Transverse colon (tissue), 4 donors: ENCODE measurements around a stretch of chr3.

DNA sequence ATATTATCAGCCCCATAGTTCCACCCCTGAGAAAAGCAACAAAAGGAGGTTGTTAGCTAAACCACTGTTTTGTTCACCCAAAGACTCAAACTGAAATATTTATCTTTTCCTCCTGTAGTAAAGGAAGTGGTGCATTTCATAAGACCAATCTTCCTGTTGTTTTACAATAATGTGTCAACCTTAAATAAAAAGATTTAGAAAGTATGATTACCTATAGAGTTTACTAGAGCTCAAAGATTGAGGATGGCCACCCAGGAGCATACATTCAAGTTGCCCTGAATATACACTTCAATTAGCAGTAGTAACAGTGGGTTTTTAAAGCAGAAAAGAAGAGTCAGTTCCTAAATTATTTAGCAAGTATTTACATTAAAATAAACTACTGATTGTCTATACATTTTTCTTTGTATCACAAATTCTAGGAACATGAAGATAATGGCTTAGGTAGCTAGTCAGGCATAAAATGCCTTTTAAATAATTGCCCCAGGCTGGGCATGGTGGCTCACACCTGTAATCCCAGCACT, 18.5 kb upstream of the TRMT10C start:
- PRO-cap = no peak
- RAMPAGE, long total RNA, 4 experiments = no peak in any of the 4 experiments

DNA sequence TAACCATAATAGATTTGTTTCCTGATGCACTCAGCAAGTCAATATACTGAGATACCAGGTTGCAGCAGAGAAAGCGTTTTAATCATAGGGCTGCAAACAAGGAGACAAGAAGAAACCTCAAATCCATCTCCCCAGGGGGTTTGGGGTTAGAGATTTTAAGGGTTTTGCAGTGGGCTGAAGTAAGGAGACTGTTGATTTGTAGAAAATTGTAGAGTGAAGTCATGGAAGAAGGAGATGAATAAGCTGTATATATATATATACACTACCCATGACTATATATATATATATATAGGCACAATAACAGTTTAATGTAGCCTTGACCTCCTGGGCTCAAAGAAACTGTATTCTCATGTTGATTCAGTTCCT, 12.7 kb upstream of the TRMT10C start:
- PRO-cap = no peak
- RAMPAGE, long total RNA, 4 experiments = no peak in any of the 4 experiments

DNA sequence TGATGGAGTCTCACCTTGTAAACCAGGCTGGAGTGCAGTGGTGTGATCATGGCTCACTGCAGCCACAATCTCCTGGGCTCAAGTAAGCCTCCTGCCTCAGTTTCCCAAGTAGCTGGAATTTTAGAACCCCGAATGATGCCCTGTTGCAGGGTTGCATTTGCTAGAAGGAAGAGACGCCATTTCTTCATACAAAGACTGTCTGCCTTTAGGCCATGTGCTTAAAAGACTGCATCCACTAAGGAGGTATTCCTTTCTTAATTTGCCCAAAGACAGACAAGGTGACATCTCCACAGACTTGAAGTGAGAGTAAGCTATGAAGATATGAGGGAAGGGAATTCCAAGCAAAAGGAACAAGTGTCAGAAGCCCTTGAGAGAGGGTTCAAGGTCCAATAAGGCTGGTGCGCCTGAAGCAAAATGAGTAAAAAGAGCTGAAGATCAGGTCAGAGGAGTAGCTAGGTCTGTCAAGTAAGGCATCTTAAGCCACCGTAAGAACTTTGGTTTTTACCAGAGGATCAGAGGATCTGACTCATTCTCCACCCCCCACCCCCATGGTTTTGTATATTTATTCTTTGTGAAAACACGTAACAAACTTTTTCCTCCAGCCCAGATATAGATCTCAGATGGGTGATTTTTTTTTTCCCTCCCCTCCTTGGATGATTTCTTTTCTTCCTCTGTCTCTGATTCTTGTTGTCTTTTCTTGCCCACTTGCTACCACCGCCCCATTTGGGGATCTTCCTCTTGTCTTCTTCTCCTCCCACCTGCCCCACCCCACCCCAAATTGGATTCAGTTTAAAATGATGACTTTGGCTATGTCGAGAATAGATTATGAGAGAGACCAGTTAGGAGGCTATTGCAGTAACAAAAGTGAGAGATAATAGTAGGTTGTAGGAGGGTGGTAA, 5.8 kb downstream of the TRMT10C start:
- PRO-cap = no peak
- RAMPAGE, long total RNA, 4 experiments = no peak in any of the 4 experiments

DNA sequence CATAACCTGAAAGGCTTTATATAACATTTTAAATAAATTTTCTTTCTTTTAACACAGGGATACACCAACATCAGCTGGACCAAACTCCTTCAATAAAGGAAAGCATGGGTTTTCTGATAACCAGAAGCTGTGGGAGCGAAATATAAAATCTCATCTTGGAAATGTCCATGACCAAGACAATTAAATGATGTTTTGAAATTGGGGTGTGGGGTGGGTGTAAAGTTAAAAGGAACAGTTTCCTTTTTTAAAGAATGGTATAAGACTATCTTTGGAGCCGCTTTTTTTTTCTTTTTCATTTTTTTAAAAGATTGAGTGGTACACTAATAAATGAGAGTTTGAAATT, 18.6 kb downstream of the PCNP start:
- PRO-cap = no peak
- RAMPAGE, long total RNA, 4 experiments = no peak in any of the 4 experiments

GRCh38 chr3:101639127-101639658, 37.7 kb downstream of the ZBTB11 start:
- PRO-cap = no peak
- RAMPAGE, long total RNA, 4 experiments = no peak in any of the 4 experiments

DNA sequence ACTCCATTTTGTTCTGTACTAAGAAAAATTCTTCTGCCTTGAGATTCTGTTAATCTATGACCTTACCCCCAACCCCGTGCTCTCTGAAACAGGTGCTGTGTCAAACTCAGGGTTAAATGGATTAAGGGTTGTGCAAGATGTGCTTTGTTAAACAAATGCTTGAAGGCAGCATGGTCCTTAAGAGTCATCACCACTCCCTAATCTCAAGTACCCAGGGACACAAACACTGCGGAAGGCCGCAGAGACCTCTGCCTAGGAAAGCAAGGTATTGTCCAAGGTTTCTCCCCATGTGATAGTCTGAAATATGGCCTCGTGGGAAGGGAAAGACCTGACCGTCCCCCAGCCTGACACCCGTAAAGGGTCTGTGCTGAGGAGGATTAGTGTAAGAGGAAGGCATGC, 5.4 kb upstream of the RPL24 start:
- PRO-cap = no peak
- RAMPAGE, long total RNA, 4 experiments = no peak in any of the 4 experiments

DNA sequence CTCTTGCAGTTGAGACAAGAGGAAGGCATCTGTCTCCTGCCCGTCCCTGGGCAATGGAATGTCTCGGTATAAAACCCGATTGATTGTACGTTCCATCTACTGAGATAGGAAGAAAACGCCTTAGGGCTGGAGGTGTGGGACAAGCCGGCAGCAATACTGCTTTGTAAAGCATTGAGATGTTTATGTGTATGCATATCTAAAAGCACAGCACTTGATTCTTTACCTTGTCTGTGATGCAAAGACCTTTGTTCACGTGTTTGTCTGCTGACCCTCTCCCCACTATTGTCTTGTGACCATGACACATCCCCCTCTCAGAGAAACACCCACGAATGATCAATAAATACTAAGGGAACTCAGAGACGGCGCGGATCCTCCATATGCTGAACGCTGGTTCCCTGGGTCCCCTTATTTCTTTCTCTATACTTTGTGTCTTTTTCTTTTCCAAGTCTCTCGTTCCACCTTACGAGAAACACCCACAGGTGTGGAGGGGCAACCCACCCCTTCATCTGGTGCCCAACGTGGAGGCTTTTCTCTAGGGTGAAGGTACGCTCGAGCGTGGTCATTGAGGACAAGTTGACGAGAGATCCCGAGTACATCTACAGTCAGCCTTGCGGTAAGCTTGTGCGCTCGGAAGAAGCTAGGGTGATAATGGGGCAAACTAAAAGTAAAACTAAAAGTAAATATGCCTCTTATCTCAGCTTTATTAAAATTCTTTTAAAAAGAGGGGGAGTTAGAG, 6.0 kb upstream of the RPL24 start:
- PRO-cap = no peak
- RAMPAGE, long total RNA, 4 experiments = start-site peak on the plus strand in 1 of 4 experiments, centred at position 451 of the sequence, 15 reads per replicate

DNA sequence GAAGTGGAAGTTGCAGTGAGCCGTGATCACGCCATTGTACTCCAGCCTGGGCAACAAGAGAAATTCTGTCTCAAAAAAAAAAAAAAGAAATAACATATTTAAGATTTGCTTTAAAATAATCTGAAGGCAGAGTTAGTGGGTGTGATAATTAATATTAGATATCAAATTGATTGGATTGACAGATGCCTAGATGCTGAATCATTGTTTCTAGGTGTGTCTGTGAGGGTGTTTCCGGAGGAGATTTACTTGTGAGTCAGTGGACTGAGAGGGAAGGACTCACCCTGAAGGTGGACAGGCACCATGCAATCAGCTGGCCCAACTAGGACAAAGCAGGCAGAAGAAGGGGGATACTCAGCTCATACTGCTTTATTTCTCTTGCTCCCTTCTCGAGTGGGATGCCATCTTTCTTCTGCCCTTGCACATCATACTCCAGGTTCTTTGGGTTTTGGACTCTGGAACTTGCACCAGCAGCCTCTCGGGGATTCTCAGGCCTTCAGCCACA, 16.6 kb upstream of the RPL24 start:
- PRO-cap = no peak
- RAMPAGE, long total RNA, 4 experiments = no peak in any of the 4 experiments

- PRO-cap = bidirectional peak, plus-strand start at chr3:101850903, minus-strand start at chr3:101850862
- RAMPAGE, long total RNA, 4 experiments = no peak in any of the 4 experiments
Measured at GRCh38 chr3:101850341-101851087, 1.2 kb downstream of the NFKBIZ start.

DNA sequence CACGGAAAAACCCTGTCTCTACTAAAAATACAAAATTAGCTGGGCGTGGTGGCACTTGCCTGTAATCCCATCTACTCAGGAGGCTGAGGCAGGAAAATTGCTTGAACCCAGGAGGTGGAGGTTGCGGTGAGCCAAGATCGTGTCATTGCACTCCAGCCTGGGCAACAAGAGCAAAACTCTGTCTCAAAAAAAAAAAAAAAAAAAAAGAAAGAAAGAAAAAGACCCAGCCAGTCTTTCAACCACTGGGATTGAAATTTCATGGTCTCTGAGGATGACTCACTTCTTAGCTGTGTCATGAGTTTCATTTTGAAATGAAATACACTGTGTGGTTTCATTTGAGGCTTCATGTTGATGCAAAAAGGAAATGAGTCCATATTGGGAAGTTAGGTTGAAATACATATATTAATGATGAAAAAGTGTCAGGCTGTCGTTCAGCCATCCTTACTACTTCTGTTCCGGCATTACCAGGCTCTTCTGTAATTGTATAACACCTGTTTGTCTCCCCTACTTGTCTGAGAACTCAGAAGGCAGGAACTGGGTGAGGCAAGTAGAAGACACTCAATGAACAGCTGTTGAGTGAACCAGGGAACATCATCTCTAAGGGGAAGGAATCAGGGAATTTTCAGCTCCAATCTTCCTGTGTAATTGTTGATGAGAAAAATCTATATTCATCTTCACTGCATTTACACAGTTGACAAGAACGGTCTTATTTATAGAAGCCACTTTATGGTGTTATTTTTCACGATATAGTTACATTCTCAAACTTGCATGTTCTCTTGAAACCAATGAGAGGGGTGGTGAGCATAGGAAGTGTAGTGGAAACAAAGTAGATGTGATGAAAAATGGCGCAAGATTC, 87.4 kb downstream of the NFKBIZ start:
- PRO-cap = no peak
- RAMPAGE, long total RNA, 4 experiments = no peak in any of the 4 experiments

DNA sequence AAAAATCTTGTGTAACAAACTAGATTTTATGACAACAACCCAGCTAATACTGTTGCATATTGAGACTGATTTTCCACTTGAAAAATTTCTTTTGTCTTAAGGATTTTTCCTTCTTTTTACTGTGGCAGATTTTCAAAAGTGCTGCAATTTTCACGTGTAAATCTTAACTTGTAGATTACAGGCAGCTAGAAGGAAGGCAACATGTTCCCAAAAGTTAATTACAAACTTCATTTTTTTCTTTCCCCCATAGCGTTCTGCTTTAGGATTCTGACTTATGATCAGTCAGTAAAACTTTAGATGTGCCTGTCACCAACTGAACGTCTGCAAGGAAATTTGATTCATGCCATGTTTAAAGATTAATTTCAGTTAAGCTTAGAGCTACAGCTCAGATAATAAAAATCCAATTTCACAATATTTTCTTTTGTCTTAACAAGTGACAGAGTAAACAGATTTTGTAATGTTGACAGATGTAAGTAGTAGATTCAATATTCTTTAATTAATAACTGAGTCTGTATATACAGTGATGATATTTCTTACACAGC, 253.0 kb downstream of the NFKBIZ start:
- PRO-cap = no peak
- RAMPAGE, long total RNA, 4 experiments = no peak in any of the 4 experiments

GRCh38 chr3:102124242-102124685, 274.9 kb downstream of the NFKBIZ start:
- PRO-cap = no peak
- RAMPAGE, long total RNA, 4 experiments = no peak in any of the 4 experiments

GRCh38 chr3:105195295-105195717, 171.4 kb upstream of the ALCAM start:
- PRO-cap = no peak
- RAMPAGE, long total RNA, 4 experiments = no peak in any of the 4 experiments

DNA sequence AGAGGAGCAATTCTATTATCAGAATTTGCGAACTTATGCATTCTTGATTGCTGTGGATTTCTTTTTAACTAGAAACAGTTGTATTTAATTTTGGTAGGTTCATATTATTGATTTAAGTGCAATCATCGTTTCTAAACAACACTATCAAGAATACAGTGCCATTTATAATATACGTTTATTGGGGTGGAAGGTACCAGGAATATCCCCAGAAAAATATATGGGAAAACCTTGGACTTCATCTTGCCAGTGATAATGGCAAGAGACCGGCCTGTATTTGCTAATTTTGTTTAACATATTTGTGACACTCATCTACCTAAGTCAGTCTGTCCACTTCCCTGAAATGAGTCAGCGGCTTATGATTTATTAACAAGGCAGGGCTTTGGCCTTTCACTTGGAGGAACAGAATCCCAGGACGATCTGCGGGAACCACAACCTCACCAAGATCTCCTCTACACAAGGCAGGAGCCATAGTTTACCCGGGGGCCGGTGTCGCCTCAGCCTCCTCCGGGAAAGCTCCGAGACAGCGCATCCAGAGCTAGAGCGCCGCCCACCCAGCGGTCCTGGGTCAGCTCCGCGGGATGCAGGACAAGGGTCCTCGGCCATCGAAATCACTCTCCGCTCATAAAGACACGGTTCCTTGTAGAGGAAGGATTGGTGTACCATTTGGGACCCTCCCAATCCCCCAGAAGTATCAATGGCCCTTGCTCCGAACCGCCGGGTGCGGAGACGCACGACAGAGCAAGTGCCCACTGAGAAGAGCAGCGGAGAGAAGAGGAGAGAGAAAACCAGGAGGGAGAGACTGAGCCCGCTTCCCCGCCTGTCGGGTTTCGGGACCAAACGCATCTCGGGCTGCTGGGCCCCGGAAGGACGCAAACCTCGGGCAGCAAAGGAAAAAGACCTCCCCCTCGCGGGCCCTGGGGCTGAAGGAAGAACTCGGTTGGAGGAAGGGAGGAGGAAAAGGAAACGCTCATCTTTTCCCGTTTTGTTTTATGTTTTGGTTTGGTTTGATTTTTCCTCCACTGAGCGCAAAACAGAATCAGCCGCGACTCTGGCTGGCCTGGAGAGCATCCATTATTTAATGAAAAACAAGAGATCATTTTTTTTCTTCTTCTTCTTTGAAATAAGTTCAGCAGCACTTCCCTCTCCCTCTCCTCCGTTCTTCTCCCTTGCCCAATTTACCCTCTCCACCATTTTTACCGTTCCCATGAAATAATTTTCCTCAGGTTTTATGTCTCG, 13.1 kb upstream of the ALCAM start:
- PRO-cap = unidirectional peak, plus-strand start at position 402 of the sequence
- RAMPAGE, long total RNA, 4 experiments = no peak in any of the 4 experiments

- PRO-cap = no peak
- RAMPAGE, long total RNA, 4 experiments = no peak in any of the 4 experiments
Measured at GRCh38 chr3:105364710-105364966, 2.1 kb upstream of the ALCAM start.

- PRO-cap = no peak
- RAMPAGE, long total RNA, 4 experiments = start-site peak on the minus strand in 1 of 4 experiments, at chr3:105758851-105758941 at its widest, 9 reads per replicate
Measured at GRCh38 chr3:105758442-105758976, 110.3 kb downstream of the CBLB start.

DNA sequence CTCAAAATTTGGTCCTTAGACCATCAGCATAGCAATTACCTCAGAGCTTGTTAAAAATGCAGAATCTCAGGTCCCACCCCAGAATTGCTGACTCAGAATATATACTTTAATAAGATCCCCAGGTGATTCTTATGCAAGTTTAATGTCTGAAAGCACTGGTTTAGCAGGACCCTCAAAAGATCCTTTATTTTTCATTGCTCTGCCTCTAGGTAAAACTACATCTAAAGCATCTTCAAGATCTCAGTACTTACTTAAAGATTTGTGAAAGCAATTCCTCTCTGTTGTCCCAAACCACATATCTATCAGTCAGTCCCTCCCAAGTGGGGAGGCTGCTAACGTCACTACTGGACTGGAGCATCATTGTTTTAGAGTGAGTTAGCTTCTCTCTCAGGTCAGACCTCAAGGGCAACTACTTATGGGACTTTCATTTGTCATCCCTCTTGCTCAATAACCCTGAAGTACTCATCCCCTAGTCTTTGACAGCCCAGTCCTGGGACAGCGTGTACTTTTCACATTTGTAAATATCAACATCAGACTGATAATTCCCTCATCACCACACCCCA, 76.7 kb downstream of the CBLB start:
- PRO-cap = no peak
- RAMPAGE, long total RNA, 4 experiments = no peak in any of the 4 experiments

DNA sequence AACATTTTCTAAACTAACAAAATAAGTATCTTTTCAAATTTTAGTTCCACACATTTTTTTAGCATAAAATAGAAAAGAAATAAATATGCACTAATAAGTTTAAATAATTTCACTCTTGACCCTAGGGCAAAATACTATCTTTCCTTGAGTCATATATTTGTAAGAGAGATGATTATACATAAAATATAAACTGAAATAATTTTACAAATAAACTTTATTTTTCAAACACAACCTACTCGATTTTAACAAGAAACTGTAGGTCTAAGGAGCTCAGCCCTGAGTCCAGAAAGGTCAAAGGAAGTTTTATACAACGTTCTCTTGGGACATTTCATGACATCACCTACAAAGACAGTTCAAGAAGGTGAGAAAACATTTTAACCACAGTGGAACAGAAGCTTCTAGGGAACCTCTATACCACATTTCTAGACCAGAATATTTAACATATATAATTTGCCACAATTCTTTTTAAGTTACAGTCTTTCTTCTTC, 40.2 kb downstream of the CBLB start:
- PRO-cap = unidirectional peak, minus-strand start at position 290 of the sequence
- RAMPAGE, long total RNA, 4 experiments = no peak in any of the 4 experiments

DNA sequence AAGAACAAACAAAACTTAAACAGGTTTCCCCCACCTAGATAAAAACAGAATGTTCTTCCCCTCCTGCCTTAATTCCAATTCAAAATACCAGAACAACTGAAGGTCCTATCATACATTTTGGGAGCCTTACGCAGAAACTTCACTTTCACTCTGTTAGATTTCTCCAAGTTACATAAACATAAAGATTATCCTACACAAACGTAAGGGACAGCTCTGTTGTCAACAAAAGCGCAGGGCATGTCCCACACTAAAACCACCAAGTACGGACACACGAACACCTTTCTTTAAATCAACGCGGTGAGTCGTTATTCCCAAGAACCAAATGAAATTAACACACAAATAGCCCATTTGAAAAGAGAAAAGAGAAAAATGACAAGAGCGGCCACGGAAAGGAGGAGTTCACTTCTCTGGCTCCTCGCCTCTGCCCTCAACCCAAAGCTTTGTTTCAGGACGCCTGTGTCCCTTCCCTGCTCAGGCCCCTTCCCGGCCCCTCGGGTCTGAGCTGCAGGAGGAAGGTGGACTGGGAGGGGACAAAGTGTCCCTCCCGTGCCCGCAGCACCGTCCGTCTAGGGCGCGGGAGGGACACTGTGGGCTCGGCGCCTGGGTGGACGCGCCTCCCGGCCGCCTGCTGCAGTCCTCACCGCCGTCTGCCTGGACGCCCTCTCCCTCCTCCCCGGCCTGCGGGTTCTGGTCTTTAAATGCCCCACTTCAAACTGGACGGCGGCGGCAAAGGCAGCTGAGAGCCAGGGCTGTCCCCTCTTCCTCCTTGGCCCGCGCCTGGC, 730 bp downstream of the CBLB start:
- PRO-cap = bidirectional peak, plus-strand start at position 375 of the sequence, minus-strand start at position 152 of the sequence; bidirectional peak, plus-strand start at position 633 of the sequence, minus-strand start at position 649 of the sequence
- RAMPAGE, long total RNA, 4 experiments = no peak in any of the 4 experiments

DNA sequence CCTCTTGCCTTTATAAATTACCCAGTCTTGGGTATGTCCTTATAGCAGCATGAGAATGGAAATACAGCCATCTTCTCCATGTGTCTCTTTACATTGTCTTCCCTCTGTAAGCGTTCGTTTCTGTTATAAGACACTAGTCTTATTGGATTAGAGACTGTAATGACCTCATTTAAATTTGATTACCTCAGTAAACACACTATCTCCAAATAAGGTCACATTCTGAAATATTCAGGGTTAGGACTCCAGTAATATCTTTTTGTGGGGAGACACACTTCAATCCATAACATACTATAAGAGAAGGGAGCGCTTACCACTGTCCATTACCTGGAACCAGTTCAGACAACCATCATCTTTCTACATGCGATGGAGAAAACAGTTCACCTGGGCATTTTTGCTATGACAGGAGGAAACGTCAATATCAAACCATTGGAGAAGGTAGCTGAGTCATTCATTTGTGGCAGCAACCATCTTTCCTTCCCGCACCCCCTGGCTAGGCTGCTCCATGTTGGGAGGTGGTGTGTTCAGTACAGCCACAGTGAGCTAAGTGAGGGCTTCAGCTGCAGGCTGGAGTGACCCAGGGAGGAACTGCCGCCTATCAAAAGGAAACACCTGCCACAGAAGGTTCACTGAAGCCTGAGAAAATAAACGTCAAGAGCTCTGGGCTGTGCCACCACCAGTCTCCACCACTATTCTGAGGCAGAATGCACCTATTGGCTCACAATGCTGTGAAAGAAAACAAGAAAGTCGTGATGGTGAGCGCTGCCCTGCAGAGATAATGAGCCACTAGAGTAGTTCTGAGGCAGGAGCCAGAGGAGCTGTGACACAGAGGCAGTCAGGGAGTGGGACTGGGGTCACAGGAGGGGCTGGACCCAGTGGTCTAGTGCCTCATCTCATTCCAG, 34.6 kb upstream of the CD47 start:
- PRO-cap = bidirectional peak, plus-strand start at position 738 of the sequence, minus-strand start at position 590 of the sequence
- RAMPAGE, long total RNA, 4 experiments = no peak in any of the 4 experiments